Skeletal muscle cell (primary cell): ENCODE data around the genes CTSC, GRM5 and FAT3.

DNA sequence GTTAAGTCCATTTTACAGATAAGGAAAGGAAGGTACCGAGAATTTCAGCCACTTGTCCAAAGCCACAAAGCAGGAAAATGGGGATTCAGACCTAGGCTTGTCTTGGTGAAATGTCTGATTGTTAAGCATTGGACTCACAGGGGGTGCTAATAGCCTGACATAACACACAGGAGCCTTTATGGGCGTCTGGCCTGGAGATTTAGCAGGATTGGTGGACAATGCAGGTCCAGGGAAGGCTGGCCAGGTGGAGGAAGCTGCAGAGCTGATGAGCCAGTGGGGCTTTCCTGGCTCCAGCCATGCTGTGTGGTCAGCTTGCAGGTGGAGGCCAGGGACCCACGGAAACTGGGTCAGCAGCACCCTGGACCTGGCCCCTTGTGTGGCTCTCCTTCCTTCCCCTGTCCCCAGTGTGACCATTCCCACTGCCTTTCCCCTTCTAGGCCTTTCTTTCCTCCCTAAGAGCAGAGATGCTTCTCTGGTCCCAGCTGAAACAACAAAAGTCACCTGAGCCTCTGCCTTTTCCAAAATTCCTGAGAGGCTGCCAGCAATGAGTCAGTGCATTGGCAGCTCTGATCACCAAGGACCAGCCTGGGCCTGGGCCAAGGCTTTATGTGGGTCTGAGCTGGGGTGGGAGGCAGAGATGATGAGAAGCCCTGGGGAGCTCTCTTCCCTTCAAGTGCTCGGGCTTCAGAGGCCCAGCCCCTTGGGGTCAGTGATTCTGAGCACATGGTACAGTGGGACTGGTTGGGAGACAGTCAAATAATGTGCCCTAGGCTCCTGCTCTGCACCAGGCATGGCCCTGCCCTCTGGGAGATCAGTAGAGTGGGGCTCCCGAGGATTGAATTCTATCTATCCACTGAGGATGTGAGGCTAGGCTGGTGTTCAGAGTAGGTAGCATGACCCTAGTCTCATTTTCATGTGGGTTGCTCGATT is 85.2 kb downstream of the CCDC81 start:
- RRBS = no CpG with 5 or more reads among the region's 6 CpGs

GRCh38 chr11:86597102-86597786 is 203.1 kb upstream of the PRSS23 start:
- RRBS = no CpG with 5 or more reads among the region's 9 CpGs

- RRBS = no CpG with 5 or more reads among the region's 12 CpGs
These were observed 155.8 kb upstream of the PRSS23 start for GRCh38 chr11:86644186-86645217.

GRCh38 chr11:86801370-86802223 is 1.3 kb downstream of the PRSS23 start:
- RRBS = no CpG with 5 or more reads among the region's 6 CpGs

- RRBS = no CpG with 5 or more reads among the region's 8 CpGs
These were observed 3.5 kb downstream of the FZD4 start for GRCh38 chr11:86951507-86952216.

DNA sequence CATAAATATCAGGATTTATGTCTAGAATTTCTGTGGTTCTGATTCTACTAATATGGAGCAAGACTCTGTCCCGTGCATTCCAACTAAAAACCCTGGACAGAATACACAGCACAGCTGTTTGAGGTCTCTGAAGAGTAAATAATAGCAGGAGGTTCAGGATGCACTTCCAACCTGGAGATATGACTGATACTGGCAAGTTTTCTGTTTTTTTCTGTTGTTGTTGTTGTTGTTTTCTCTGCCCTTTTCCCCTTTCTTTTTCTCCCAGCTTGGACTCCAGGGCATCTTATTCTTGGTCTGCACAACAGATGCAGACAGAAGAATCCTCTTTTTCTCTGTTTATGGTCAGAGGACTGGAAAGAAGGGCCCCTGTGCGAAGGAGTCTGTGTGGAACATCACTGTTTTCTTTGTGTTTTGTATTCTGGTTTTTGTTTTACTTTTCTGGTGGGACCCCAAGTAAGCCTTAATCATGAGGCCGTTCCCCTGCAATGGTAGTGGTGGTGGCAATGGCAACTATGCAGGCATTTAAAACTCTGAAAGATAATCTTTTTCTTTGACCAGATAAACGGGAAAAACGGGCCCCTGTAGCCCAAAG is 142.1 kb downstream of the TMEM135 start:
- RRBS = no CpG with 5 or more reads among the region's 5 CpGs

DNA sequence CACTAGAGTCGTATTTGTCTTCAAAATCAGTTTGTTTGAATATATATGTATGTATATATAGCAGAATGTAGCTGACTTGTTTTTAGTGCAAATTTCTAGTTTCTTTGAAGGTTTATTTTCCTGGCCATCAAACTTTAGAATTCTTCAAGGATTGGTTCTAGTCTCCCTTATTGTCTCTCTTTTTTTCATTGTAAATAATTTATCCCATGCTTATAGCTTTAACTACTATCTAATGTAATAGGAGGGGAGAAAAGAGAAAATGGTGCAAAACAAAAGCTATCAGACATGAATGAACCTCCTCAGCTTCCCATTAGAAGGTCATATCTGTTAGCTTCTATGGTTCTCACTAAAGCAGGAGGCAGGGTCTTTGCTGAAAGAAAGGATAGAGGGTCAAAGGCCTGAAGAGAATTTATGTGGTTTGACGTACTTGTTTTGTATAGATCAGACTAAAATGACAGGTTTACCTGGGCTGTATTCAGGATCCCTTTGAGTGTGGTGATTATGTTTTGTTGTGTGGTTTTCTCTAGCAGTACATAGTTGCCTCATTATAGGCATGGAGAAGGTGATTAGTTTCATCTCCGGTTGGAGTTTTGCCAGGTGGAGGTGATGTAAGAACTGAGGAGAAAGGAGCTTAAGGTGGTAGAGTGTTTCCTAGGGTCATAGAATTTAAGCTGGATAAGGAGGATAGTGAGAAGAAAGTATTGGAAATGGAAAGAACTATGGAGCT is 228.8 kb downstream of the TMEM135 start:
- RRBS = no CpG with 5 or more reads among the region's 3 CpGs

GRCh38 chr11:88301765-88302117 is 35.8 kb downstream of the CTSC start:
- RRBS = no CpG with 5 or more reads among the region's 5 CpGs

- RRBS = no CpG with 5 or more reads among the region's 66 CpGs
These were observed at the start of gene CTSC for GRCh38 chr11:88337077-88338305. CTSC (minus strand) TSS chr11:88337736.

- RRBS = no CpG with 5 or more reads among the region's 8 CpGs
These were observed 785 bp upstream of the CTSC start for GRCh38 chr11:88338306-88338736.

- RRBS = no CpG with 5 or more reads among the region's 50 CpGs
These were observed at the start of gene GRM5 for GRCh38 chr11:89065564-89066296. GRM5 (minus strand) TSS chr11:89065982.

GRCh38 chr11:90052396-90052807 is 21.5 kb downstream of the TRIM49C start:
- RRBS = no CpG with 5 or more reads among the region's 29 CpGs

GRCh38 chr11:90202179-90203018 is 20.4 kb downstream of the CHORDC1 start:
- RRBS = no CpG with 5 or more reads among the region's 3 CpGs

- RRBS = under 1% methylated on average over 31 of the region's 113 CpGs
These were observed at the start of gene FAT3 for GRCh38 chr11:92224389-92225480. FAT3 (plus strand) TSS chr11:92224818.

GRCh38 chr11:93106700-93107116 is 91.1 kb downstream of the SLC36A4 start:
- RRBS = no CpG with 5 or more reads among the region's 8 CpGs

DNA sequence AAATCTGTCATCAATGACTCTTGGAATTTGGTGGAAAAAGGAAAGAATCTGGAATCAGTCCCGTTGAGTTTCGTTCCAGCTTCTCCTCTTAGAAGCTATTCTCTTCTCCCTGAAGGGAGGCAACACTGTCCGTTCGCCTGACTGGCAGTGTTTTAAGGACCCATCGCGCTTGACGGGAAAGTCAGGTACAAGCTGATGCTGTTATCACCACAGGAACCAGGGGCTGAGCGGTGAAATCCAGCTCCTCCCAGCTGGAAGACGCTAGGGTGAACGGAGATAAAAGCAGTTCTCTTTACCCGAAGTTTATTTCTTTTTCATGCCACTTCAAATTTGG is 667 bp upstream of the DEUP1 start:
- RRBS = no CpG with 5 or more reads among the region's 11 CpGs

GRCh38 chr11:93537750-93538329 is 5.4 kb downstream of the SMCO4 start:
- RRBS = no CpG with 5 or more reads among the region's 14 CpGs

GRCh38 chr11:93636275-93636630 is 25.2 kb upstream of the CEP295 start:
- RRBS = no CpG with 5 or more reads among the region's 2 CpGs

GRCh38 chr11:94128160-94128664 is 429 bp upstream of the PANX1 start:
- RRBS = no CpG with 5 or more reads among the region's 19 CpGs

GRCh38 chr11:94129804-94130022 is 1.1 kb downstream of the PANX1 start:
- RRBS = no CpG with 5 or more reads among the region's 3 CpGs